ENCODE measurements around a stretch of chr5.

DNA sequence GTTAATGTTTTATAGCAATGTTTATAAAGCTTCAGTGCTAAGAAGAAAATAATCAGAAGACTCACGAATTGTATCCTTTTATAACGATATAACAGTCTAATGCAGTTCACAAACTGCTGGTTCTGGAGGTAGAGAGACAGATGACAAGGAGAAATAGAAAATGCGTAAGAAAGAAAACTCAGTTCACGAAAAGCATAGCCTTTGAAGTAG is 1.6 kb downstream of the GIN1 start:
- PRO-cap = no peak

GRCh38 chr5:103373730-103374158 is 115.2 kb downstream of the MACIR start:
- PRO-cap = no peak

DNA sequence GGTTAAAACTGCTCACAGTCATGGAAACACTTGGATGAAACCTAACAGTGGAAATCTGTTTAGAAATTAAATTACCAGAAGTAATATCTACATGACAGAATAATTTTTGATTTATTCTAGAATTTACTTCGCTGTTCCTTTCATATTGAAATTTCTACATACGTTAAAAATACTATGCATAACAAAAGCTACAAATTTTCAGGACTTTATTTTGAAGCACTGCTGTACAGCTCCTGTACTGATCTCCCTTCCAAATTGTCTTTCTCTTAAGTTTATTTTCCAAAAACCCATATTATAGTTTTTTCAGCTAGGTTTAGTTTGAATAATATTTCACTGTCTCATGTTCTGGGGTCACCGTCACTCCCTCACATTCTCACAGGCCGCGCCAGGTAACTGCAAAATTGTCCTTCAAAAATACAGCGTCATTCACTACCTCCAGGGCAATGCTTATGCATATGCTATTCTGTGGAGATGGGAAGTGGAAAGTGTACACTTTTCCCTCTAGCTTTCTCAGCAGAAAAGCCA is 1.1 kb downstream of the NUDT12 start:
- PRO-cap = no peak

- PRO-cap = no peak
These were observed 517.1 kb upstream of the NUDT12 start for GRCh38 chr5:104079663-104080058.

DNA sequence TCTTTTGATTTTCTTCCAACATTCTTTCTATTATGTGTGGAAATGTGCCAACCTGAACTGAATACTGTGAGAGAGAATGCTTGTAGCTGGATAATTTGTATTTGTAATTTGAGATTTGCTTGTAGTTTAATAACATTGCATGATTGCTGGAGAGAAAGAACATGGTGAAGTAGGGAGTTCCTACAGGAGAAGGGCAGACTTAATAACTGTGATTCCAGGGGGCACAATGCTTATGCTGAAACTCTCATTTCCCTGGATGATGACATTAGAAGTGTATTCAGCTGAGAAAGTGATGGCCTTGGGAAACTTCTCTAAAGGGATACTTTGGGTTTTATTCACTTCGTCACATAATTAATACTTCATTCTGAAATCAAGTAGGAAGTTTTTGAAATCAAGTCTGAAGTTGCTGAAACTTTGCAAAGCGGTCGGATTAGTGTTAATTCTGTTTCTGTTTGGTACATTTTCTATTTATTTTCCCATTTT is 978.1 kb upstream of the NUDT12 start:
- PRO-cap = no peak

DNA sequence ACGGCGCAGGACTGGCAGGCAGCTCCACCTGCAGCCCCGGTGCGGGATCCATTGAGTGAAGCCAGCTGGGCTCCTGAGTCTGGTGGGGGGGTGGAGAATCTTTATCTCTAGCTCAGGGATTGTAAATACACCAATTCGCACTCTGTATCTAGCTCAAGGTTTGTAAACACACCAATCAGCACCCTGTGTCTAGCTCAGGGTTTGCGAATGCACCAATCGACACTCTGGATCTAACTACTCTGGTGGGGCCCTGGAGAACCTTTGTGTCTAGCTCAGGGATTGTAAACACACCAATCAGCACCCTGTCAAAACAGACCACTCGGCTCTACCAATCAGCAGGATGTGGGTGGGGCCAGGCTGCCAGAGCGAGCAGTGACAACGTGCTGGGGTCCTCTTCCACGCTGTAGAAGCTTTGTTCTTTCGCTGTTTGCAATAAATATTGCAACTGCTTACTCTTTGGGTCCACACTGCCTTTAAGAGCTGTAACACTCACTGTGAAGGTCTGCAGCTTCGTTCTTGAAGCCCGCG is 1424.1 kb downstream of the EFNA5 start:
- PRO-cap = no peak

- PRO-cap = no peak
These were observed 183.7 kb downstream of the EFNA5 start for GRCh38 chr5:107486873-107487509.

DNA sequence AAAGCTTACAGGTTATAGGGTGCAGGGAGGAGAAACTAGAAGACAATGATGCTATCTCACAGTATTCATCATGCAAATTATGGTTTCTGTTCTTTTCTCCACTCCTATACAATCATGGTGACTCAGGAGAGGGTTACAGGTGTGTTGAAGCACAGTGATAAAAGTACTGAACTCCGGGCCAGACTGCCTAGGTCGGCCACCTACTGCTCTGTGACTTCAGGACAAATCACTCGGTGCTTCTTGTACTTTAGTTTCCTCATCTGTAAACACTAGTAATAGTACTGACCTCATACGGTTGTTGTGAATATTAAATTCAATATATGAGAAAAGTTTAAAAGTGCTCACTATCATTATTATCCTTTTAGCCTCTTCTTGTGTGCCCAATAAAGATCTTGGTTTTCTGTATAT is 153.5 kb downstream of the EFNA5 start:
- PRO-cap = no peak

DNA sequence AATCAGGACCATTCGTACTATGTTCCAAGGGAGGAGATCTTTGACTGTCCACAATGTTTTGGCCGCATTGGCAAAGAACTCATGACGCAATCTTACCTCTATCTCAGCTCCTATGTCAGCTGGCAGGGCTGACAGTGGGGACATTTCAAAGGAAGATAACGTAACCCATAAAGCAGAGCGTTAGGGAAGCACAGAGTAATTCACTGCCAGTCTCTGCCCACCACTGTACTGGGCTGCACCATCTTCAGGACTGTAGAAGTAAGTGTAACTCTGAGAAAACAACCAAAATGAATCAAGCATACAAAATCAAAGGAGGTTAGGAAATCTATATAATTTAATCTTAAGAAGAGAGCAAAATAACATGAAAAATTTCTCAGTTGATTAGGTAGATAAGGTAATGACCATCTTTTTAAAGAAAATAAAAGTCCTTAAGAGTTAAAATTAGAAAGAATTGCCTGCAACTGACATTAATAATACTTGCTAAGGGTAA is 69.5 kb downstream of the EFNA5 start:
- PRO-cap = no peak

GRCh38 chr5:107672578-107672871 is 1.8 kb upstream of the EFNA5 start:
- PRO-cap = bidirectional peak, plus-strand start at chr5:107672752, minus-strand start at chr5:107672661

GRCh38 chr5:108364704-108365170 is 17.2 kb downstream of the FBXL17 start:
- PRO-cap = no peak

DNA sequence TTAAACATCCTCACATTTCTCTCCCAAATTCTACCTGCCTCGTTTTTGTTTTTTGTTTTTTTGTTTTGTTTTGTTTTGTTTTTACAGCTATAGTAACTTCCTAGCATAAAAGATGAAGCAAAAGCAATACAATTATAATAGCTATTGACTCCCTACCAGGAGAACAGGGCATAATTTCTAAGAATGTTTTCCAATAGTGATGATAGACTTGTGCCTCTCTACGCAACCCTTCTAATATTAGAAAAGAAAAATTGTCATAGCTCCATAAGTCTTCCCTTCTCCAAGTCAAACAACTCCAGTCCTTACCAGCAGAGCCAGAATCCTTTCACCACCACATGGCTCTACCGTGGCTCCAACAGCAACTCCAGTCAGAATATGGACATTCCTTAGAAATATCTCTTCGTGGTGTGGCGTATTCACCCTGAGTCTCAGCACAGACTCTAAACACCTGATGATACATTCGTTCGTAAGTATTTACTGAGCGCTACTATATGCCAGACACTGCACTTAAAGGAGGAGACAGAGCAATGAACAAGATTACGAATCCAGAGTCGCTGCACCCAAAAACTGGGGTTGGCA is 3.5 kb downstream of the FBXL17 start:
- PRO-cap = no peak

- PRO-cap = no peak
These were observed 20.6 kb upstream of the FER start for GRCh38 chr5:108727068-108727579.

- PRO-cap = no peak
These were observed 18.8 kb upstream of the FER start for GRCh38 chr5:108728841-108729327.

DNA sequence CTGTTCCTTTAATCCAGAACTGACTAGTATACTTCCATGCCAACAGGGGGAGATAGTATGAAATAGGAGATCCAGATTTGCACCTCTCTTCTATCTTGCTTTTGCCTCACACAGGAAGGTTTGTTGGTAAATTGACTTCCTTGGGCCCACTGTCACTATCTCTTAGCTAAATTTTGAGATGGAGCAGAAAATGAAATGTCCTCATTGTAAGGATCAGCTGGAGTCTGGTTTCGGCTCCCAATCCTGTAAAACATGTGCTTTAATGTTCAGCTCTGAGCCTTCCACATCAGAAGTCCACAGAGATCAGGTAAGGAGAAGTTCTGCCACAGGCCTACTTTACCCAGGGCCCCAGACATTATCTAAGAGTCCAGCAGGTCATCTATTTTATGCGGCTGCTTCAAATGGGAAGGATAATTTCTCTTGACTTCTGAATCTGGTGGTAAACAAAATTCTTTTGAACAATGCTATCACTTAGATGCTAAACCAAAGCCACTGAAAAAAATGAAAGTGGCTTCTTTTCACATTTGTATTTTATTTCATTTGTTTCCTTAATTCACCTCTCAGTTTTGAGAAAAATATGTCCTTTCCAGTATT is 176.9 kb downstream of the FER start:
- PRO-cap = no peak

DNA sequence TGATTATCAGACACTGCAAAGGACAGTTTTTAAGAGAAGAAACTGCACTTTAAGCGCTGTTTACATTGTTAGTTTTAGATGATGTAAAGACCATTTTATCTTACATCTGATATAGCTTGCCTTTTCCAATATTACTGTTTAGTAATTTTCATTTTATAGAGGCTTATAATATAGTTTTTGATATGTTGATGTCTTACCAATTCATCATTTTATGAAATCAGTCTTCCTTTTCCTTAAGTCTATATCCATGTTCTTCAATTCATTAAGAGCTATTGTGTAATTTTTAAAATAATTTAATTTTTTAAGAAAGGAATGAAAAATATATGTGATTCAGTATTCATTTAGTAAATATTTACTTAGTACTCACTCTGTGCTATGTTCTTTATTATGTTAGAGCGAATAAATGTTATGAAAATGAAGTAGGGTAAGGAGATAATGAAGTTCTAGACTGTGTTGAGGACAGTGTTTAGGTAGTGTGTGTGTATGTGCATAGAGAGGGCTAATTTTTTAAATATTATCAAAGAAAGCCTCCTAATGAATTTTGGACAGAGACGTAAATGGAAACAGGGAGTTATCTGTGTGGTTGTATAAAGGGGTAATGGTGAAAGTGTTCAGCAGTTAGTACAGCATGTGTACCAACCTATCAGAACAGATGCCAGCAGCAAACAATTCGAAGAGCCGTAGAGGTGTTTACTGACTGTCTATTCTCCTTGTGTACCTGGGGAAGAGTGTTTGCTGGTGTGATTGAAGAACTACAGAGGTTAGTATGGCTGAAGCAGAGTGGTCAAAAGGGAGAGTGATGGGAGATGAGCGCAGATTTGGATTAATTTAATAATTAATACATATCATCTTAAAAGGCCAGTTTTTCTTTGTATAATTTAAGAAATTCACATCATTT is 216.3 kb downstream of the FER start:
- PRO-cap = no peak

- PRO-cap = no peak
These were observed 91.0 kb downstream of the PJA2 start for GRCh38 chr5:109318632-109319309.

GRCh38 chr5:109785226-109785935 is 95.7 kb downstream of the MAN2A1 start:
- PRO-cap = no peak

GRCh38 chr5:110000084-110000543 is 310.4 kb downstream of the MAN2A1 start:
- PRO-cap = no peak

- PRO-cap = no peak
These were observed 154.0 kb upstream of the TSLP start for GRCh38 chr5:110917416-110918003.

Measured in fallopian tube (tissue), 1 donor.